Mucosa of descending colon (tissue), 1 donor: ENCODE results near the gene GTF2I.

GRCh38 chr7:74657618-74658262, at the start of gene GTF2I:
Gene GTF2I (plus strand): TSS chr7:74657718.
- PRO-cap, result bidirectional peak, plus-strand start at chr7:74657703, minus-strand start at chr7:74657461; unidirectional peak, plus-strand start at chr7:74657887; bidirectional peak, plus-strand start at chr7:74657947, minus-strand start at chr7:74657939

GRCh38 chr7:74710774-74711497, 53.4 kb downstream of the GTF2I start:
- PRO-cap, result no peak

GRCh38 chr7:74716632-74717105, 57.1 kb upstream of the NCF1 start:
- PRO-cap, result no peak

DNA sequence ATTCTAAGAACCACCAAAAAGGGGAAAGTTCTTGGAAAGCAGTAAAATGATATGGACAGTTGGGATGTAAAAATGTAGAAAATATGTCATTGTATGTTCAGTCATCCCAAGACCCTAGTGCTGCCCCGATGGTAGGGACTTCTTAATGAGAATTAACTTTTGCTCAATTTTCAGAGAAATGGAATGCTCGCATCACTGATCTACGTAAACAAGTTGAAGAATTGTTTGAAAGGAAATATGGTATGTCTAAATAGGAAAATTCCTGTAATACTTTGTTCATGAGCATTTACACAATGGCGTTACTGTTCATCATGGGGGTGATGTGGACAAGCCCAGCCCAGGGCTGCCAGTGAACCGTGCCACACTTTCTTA, 43.8 kb upstream of the NCF1 start:
- PRO-cap, result no peak

- PRO-cap, result no peak
Observed at GRCh38 chr7:75003846-75004103, 39.3 kb downstream of the CASTOR2 start.

GRCh38 chr7:75025899-75026644, 47.5 kb downstream of the RCC1L start:
- PRO-cap, result no peak

GRCh38 chr7:75056530-75056891, 17.1 kb downstream of the RCC1L start:
- PRO-cap, result no peak

DNA sequence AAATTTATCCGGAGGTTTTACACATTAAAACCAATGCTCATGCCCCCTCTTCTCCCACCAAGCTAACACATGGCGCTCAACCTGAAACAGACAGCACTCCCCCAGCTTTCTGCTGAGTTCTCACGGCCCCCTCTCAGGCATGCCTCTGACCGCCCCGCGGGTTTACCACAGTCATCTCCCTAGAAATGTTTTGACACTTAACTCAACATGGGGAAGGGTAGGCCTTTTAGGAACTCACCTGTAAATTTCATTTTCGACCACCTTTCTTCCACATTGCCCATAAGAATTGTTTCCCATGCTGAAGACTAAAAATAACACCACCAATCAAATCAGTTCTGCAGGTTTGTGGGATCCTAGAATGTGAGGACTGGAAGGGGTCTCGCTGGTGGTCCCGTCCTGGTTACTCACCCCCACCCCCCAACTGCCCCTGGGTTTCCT, 9.2 kb downstream of the RCC1L start:
- PRO-cap, result no peak

GRCh38 chr7:75421436-75422618, 26.4 kb downstream of the TRIM73 start:
- PRO-cap, result no peak

- PRO-cap, result no peak
Observed at GRCh38 chr7:75438349-75439018, 43.1 kb downstream of the TRIM73 start.

GRCh38 chr7:75500612-75501245, 8.6 kb downstream of the SPDYE5 start:
- PRO-cap, result no peak

- PRO-cap, result no peak
Observed at GRCh38 chr7:75598937-75599855, 107.1 kb downstream of the SPDYE5 start.

- PRO-cap, result no peak
Observed at GRCh38 chr7:75889554-75890381, 10.9 kb downstream of the RHBDD2 start.

DNA sequence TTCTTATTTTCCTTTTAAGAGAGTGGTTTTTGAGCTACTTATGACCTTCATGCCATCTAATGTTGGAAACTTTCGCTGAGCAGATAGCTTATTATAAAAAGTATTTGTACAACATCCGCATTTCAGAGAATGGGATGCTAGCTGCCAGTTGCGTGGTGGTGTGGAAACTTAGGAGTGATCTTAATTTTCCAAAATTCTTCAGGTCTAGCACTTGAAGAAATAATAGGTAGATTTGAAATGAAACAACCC, 1.5 kb downstream of the POR start:
- PRO-cap, result no peak

- PRO-cap, result no peak
Observed at GRCh38 chr7:75922975-75923670, 8.2 kb downstream of the POR start.

- PRO-cap, result no peak
Observed at GRCh38 chr7:75971251-75971838, 23.1 kb downstream of the TMEM120A start.

- PRO-cap, result no peak
Observed at GRCh38 chr7:75983284-75983856, 11.0 kb downstream of the TMEM120A start.

GRCh38 chr7:76314190-76314890, 11.9 kb downstream of the HSPB1 start:
- PRO-cap, result no peak

DNA sequence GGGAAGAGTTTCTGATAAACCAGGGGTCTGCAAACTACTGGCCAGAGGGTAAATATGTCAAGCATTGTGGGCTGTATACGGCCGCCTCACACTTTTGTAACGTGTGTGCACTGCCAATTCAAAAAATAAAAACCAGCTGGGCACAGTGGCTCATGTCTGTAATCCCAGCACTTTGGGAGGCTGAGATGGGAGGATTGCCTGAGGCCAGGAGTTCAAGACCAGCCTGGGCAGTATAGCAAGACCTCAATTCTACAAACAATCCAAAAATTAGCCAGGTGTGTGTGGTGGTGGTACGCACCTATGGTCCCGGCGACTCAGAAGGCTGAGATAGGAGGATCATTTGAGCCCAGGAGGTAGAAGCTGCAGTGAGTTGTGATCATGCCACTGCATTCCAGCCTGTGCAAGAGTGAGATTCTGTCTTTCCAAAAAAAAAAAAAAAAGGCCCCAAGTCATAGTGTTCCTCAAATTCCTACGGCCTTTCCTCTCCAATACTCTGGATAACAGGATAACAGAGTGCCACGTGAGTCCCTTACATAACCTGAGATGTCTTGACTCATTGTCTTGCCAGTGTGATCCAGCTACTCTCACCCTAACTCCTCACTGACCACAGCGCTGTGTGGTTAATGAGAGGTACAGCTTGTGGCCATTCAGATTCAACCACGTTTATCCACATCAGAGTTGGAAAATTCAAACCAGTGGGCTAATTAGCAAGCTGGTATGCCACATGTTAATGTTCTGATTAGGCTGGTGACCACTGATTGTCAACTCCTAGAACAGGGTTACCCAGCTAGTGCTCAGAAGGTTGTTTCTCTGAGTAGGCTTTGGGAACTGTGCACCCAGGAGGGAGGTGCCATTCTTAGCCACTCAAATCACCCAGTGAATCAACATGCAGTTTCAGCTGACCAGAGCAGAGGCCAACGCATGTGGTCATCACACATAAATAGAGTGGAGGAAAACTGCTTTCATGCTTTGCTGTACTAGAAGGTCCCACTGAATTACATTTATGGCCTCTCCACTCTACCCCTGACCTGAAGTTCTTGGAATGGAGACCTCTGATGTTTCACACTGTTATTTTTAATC, 20.0 kb downstream of the HSPB1 start:
- PRO-cap, result no peak

DNA sequence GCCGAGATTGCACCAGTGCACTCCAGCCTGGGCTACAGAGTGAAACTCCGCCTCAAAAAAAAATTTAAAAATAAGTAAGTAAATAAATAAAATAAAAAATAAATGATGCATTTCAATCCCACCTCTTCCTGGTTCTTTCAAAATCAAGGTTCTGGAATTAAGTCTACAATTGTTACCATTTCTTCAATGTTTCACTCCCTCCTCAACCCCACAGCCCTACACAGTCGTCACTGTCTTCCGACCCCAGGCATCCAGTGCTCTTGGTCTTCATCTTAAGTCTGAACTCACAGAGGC, 13.0 kb downstream of the YWHAG start:
- PRO-cap, result no peak